ENCODE measurements around a stretch of chr15.

- PRO-cap = no peak
Measured at GRCh38 chr15:92667392-92668337, 12.1 kb upstream of the FAM174B start.

- PRO-cap = no peak
Measured at GRCh38 chr15:92869889-92870600, 30.1 kb upstream of the CHD2 start.

GRCh38 chr15:92886501-92887729 is 13.2 kb upstream of the CHD2 start:
- PRO-cap = no peak

DNA sequence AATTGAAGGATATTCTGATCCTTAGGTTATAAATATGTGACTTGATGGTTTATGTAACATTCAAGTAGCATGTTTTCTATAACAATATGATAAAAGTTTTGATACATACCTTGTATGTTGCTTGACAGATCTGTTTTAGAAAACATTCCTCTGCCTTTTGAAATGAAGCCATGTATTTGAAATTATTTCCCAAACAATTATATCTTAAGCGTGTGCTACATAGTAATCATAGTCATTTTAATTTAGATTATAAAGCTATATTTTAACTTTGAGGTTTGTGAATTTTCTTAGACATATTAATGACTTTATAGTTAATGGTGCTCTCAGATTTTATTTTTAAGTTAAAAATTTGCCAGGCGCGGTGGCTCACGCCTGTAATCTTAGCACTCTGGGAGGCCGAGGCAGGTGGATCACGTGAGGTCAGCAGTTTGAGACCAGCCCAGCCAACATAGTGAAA is 11.3 kb upstream of the CHD2 start:
- PRO-cap = no peak

- PRO-cap = no peak
Measured at GRCh38 chr15:92895161-92895851, 4.8 kb upstream of the CHD2 start.

DNA sequence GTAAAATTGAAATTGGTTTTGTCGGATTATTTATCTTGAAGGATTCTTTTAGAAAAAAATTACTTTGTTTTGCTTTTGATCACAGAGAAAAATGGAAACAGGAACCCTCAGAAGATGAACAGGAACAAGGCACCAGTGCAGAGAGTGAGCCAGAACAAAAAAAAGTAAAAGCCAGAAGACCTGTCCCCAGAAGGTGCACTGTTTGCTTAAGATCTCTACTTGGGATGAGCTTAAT is 37.2 kb downstream of the CHD2 start:
- PRO-cap = no peak

GRCh38 chr15:92944400-92945345 is 44.5 kb downstream of the CHD2 start:
- PRO-cap = no peak

- PRO-cap = no peak
Measured at GRCh38 chr15:92945749-92946315, 45.7 kb downstream of the CHD2 start.

DNA sequence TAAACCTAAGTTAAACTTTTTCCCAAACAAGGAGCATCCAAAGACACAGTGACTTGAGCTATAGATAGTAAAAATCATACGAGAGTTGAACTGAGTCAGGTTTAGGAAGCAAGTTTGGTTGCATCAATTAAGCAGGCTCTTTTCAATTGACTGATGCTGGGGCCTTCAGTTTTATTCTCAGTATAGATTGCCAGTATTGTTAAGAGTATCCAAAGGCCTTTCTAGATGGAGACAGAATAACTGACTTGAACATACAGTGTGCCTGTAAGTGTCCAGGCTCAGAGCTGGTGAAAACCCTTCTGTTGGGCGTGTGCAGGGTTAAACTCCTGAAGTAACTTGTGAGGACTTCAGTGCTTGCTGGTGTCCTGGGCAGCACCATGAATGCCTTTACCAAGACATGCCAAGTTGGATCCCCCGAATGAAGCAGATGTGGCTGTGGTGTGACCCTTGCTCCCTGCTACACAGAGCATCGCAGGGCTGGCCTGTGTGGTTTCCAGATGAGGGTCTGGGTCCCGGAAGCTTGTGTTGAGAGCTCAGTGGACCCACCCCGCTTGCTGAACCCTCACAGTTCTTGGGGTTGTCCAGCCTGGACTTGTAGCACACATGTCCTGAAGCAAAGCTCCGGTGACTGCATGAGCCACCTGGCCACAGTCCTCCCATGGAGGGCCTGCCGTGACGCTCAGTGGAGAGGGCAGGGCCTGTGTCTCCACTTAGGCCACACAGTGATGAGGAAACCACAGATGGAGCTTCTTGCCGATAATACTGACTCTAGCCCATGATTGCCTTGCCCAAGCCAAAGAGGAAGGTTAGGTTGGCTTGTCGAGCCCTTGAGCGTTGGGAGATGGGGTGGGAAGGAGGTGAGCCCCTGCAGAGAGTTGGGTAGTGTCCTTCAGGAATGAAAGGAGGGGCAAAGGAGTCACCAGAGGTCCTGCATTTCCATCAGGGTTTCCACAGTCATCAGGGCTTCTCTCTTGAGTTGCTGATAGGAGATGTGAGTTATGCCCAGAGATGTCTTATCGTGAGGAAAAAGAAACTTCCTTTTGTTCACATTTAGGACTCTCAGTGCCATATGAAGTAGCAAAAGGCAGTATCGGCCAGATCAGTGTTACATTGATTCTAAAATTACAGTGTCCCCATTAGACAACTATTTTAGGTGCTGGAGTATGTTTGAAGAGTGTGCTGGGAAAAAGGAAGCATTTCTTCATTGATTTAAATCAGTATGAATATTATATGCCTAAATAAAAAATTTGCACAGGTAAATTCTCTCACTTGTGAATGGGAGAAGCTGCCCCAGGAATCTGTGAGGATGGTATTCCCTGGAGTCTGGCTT is 62.6 kb downstream of the RGMA start:
- PRO-cap = no peak

GRCh38 chr15:93029252-93030134 is 59.5 kb downstream of the RGMA start:
- PRO-cap = no peak

DNA sequence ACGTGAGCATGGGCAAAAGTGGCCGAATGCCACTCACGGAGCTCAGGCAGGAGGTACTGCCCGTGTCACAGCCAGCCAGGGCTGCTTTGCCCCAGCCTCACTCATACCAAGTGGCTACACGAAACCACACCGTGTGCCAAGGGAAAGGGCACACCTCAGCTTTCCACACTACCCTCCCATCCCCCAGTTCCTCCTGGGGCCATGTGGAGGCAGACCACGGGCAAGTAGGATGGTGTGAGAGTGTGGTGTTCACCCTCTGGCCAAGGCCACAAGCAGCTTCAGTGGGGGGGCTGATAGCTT is 25.2 kb downstream of the RGMA start:
- PRO-cap = no peak

GRCh38 chr15:93235787-93236804 is 147.1 kb upstream of the RGMA start:
- PRO-cap = no peak

DNA sequence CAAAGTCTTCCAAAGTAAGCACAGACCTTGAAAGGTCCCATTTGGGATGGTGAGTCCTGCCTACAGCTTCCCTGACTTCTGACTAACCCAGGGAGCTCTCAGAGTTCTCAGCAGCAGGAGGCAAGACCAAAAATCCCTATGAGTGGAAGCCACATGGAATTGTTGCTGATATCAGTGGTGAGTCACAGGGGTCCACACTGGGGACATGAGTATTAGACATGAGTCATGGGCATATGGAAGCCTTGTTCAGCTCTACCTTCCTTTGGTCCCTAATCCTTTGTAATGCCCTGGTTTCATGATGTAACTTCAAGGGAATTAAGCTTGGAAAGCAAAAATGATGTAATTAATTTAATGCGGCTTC is 176.0 kb upstream of the RGMA start:
- PRO-cap = no peak

DNA sequence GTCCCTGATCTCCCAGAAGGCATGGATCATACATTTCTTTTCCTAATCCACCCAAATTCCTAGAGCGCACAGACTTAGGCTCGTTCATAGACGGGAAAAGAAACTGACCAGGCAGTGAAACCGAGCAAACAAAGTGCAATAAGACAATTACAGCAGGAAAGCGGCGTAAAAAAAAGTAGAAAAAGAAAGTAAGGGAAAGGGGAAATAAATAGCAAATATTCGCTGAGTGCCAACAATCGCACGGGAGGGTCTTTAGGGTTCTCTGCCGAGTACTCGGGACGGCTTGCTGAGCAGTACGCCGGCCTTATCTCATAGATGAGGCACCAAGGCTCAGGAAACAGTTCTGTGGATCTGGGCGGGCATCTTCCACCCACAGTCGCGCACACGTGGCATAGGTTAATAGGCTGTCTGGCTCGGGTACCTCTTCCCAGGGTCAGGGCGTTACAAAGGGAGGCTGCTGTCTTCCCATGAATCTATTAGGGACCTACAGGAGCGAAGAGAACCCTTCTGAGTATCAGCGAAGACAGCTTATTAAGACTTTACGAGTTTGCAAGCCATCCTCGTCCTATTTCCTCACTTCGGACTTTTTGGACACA is 560 bp upstream of the MCTP2 start:
- PRO-cap = no peak

DNA sequence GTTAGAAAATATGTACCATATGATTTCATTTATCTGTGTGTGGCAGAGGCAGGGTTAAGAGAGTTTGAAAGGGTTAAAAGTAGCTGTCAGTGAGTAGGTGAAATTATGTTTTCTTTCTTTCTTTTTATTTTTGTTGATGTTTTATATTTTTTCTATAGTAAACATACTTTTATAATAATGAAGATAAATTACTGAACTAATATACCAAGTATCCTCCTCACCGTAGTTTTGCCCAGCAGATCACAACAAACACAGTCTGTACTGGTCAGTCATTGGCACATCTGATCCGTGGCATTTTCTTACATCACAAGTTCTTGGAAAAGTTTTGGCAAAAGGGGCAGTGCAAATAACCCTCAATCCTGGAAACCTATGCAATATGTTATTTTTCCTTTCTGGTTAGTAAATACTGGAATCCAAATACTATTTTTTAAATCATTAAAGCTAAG is 733.9 kb downstream of the MCTP2 start:
- PRO-cap = no peak

DNA sequence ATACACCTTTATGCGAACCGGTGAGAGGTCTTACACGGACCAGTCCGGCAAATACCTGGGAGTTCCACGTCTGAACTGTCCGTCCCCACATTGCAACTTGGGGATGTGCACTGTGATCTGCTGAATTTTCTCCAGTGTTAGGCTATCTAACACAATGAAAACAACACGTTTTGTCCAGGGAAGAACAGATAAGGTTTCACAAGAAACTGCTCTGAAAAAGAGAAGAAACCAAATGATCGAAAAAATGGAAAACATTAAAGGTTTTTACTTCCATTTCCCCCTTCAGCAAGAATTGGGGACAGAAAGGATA is 868.2 kb upstream of the NR2F2 start:
- PRO-cap = no peak

GRCh38 chr15:95468745-95469223 is 861.7 kb upstream of the NR2F2 start:
- PRO-cap = no peak

DNA sequence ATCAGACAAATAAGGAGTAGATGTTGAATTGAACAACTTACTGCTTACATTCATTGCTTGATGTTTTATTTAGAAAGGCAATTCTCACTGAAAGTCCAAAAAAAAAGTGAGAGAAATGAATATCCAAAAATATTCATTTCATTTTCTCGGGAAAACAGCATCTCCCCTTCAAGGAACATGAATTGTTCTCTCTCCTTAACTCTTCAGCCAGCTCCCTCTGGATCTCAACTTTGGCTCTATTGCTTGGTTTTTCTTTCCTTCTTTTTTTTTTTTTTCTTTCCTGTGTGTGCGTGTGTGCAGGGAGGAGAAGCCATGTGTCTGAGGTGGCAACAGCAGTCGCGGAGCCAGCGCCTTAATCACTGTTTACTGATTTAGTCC is 835.7 kb upstream of the NR2F2 start:
- PRO-cap = no peak

GRCh38 chr15:95662713-95663005 is 667.8 kb upstream of the NR2F2 start:
- PRO-cap = no peak

DNA sequence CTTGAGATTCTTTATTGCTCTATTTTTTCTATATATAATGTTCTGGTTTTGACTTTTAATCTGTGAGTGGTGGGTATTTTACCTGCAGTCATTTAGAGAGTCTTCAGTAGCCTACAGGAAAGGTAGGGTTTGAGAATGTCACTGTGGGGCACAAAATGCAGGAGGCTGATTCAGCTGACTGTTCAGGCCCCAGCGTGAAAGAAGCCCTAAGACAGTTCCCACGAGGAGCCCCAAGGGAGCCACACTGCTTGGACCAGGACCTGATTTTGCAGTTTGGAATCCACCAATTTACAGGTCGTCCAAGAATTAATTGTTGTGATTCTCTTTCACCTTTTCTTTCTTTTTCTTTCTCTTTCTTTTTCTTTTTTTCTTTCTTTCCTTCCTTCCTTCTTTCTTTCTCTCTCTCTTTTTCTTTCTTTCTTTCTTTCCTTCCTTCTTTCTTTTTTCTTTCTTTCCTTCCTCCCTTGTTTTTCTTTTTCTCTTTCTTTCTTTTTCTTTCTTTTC is 483.7 kb upstream of the NR2F2 start:
- PRO-cap = no peak